ENCODE data around the genes GPN3, MYL2, ATXN2 and DDX54.

DNA sequence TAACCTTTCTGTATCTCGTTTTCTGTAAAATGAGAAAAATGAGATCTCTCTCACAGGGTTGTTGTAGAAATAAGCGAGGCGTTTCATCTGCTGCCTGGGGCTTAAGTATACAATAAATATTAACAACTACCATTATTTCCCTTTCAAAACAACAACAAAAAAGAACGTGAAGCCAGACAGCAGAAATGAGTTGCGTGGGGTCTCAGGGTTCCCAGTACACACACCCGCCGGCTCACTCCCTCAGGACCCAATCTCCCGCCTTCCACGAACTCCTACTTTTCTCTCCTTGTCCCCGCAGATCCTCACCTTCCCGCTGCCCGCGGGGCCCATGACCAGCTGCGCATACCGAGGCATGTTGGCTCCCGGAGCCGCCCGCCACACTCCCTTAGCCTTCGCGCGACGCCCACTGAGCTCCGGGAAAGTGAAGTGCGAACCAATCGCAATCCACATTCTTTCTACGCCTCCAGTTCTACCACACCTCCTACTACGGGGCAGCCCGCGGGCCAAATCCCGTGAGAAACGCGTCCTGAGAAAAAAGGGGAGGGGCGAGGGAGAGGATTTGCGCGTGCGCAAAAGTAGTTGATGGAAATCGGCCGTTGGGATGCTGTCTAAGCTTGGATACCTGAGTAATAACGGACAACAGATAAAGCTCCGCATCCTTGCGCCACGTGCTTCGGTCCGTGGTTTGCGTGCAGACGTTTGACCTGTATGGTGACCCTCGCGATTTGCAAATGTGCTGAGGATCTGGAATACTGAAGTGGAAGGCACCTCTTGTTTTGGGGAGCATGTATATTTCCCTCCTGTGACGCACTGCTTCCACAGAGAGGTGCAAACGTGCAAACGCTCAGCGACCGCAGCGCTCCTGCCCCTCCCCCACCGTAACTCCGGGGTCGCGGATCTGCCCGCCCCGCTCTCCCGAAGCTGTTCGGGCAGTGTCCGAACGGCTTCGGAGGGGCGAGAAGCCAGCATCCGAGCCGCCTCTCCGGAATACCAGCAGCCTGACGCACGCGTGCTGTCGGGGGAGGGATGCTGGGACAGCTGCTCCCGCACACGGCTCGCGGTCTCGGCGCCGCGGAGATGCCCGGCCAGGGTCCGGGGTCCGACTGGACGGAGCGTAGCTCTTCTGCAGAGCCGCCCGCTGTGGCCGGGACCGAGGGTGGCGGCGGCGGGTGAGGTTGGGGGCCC is at the start of gene GPN3:
TSS of gene GPN3 (minus strand) at position 408 of the 1,185 bp plus-strand sequence.
- PRO-cap: bidirectional peak, plus-strand start at position 578 of the sequence, minus-strand start at position 408 of the sequence; bidirectional peak, plus-strand start at position 879 of the sequence, minus-strand start at position 812 of the sequence; bidirectional peak, plus-strand start at position 939 of the sequence, minus-strand start at position 1,003 of the sequence

DNA sequence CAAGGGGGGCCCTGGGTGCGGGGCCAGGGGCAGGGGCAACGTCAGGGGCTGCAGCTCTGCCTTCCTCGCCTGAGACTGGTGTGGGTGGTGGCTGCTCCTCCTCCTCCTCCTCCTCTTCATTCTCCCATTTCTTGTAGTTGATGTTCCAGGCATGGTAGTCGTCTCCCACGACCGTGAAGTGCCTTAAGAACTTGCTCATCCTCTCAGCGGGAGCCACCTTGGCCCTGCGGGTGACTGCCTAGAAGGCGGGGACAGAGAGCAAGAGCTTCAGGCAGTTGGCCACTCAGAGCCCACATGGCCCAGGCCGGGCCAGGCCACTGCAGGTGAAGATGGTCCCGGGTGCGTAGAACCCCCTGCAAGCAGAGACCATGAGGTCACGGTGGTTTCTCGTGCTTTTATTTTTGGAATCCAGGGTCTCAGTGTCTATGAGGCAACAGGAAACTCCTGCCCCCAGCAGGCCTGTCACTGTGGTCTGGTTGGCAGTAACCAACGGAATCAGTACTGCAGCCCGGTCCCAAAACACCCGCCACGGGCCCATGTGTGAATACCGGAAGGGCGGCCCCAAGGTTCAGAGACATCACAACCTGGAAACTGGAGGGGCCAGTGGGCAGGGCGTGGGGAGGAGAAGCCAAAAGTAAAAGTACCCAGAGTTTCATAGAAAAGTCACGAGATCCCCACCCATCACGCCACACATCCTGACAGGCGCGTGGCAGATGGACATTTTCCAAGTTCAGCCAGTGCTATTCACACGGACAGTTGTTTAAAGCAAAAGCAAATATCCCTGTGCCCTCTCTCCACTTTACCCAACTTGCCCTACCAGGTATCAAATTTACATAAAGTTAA is 27.5 kb downstream of the HVCN1 start:
- PRO-cap: bidirectional peak, plus-strand start at position 482 of the sequence, minus-strand start at position 421 of the sequence; bidirectional peak, plus-strand start at position 571 of the sequence, minus-strand start at position 550 of the sequence

DNA sequence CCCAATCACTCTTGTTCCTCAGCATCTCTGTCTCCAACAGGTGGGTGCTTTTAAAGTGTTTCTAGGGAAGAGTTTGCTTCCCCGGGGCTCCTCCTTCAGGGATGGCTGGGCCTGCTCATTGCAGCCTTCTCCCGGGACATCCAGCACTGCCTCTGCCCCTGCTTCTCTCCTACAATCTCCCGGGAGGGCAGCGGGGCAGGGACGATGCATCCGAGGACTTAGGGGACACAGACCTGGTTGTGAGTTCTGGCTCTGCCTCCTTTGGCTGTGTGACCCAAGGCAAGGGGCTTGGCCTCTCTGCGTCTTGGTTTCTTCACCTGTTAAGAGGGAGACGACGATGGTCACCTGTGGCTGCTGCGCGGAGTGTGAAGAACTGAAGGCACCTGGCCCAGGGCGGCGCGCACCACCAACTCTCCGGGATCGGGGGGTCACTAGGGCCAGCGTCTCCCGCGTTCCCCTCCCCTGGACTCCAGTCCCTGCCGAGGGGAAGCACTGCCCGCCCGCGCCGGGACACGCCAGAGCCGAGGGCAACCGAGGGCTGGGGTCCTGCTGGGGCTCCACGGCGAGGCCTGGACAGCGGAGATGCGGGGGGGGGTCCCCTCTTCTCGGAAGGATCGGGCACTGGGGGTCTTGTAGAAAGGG is 402 bp downstream of the HVCN1 start:
- PRO-cap: no peak

GRCh38 chr12:110920511-110920867 is at the start of gene MYL2:
TSS of gene MYL2 (minus strand) at chr12:110920579.
- PRO-cap: no peak

GRCh38 chr12:111404505-111405204 is 1.1 kb upstream of the SH2B3 start:
- PRO-cap: unidirectional peak, plus-strand start at chr12:111405030

- PRO-cap: no peak
Measured at GRCh38 chr12:111409236-111409599, 3.5 kb downstream of the SH2B3 start.

DNA sequence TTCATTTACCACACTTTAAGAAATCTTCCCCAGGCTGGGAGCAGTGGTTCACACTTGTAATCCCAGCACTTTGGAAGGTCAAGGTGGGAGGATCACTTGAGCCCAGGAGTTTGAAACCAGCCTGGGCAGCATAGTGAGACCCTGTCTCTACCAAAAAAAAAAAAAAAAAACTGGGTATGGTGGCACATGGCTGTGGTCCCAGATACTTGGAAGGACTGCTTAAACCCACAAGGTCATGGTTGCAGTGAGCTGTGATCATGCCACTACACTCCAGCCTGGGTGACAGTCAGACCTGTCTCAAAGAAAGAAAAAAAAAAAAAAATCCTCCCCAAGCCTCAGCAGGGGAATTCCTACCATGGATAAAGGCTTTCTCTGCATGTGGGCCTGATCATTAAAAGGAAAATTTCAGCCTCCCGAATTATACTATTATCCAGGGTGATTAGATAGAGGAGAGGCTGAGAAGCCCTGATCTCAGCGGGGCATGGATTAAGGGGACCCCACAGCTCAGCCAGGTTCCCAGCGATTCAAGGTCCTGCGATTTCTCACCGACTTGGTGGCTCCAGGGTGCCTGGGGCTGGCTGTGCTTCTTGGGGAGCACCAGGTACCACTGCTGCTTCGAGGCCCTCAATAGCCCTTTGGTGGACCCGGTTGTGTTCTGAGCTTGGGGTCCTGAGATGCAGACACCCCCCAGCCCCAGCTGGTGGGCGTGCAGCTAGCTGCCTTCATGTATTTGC is 5.5 kb downstream of the SH2B3 start:
- PRO-cap: no peak

DNA sequence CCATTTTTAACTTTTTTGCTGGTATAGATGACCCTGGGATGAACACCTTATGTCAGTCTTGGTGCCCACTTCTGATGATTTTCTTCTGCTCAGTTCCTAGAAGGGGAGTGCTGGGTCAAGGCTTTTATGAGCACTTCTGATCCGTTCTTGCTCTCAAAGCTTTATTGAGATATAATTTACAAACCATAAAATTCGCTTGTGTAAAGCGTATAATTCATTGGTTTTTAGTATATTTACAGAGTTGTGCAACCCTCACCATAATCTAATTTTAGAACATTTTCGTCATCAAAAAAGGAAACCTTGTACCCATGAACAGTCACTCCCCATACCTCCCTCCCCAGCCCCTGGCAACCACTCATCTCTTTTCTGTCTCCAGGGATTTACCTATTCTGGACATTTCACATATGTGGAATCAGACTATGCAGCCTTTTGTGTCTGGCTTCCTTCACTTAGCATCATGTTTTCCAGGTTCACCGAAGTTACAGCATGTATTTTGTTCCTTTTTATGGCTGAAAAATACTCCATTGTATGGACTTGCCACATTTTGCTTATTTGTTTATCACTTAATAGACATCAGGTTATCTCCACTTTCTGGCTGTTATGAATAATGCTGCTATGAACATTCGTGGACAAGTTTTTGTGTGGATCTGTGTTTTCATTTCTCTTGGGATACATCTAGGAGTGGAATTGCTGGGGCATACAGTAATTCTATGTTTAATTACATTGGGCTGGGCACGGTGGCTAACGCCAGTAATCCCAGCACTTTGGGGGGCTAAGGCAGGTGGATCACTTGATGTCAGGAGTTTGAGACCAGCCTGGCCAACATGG is 26.8 kb downstream of the SH2B3 start:
- PRO-cap: no peak

GRCh38 chr12:111597861-111598380 is 1.2 kb downstream of the ATXN2 start:
- PRO-cap: bidirectional peak, plus-strand start at chr12:111598039, minus-strand start at chr12:111597991

DNA sequence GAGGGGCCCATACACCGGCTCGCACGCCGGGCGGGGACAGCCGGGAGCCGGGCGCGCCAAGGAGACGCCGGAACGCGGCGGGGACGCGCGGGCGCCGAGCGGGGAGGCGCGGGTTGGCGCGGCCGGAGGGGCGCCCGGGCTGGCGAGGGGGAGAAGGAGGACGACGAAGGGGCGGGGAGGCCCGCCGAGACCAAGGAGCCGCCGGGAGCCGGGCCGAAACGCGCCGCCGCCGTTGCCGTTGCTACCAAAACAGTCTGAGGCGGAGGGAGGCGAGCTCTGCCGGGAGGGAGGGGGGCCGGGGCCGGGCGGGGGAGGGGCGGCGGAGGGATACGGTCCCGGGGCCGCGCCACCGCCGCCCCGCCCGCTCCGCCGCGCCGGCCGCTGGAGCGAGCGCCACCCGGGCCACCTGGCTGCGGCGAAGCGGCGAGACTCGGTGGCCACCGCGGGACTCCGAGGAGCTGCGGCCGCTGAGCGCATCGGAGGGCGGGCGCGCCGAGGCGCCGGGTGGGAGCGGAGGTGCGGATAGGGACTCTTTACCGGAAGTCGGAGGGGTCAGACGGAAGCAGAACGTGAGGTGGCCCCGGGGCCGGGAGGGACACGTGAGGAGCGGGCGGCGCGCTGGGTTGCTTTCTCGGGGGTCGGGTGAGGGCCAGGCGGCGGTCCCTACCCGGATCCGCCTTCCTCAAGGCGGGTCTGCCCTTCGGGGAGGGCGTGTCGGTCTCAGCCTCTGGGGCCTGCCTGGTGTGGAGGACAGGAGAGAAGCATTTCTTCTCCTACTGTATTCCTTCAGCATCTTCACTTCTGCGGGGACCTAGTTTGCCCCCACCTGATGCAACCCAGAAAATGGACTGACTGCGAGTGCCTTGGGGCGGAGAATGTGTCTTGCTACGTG is at the start of gene ATXN2:
TSS of gene ATXN2 (minus strand) at position 278 of the 892 bp plus-strand sequence.
- PRO-cap: bidirectional peak, plus-strand start at position 160 of the sequence, minus-strand start outside the sequence; bidirectional peak, plus-strand start at position 610 of the sequence, minus-strand start at position 259 of the sequence

- PRO-cap: no peak
Measured at GRCh38 chr12:111600194-111600558, 1.1 kb upstream of the ATXN2 start.

GRCh38 chr12:111780663-111781023 is 13.9 kb downstream of the ALDH2 start:
- PRO-cap: no peak

- PRO-cap: no peak
Measured at GRCh38 chr12:111807274-111807827, 34.7 kb upstream of the MAPKAPK5 start.

- PRO-cap: no peak
Measured at GRCh38 chr12:112010453-112011069, 2.4 kb downstream of the TMEM116 start.

DNA sequence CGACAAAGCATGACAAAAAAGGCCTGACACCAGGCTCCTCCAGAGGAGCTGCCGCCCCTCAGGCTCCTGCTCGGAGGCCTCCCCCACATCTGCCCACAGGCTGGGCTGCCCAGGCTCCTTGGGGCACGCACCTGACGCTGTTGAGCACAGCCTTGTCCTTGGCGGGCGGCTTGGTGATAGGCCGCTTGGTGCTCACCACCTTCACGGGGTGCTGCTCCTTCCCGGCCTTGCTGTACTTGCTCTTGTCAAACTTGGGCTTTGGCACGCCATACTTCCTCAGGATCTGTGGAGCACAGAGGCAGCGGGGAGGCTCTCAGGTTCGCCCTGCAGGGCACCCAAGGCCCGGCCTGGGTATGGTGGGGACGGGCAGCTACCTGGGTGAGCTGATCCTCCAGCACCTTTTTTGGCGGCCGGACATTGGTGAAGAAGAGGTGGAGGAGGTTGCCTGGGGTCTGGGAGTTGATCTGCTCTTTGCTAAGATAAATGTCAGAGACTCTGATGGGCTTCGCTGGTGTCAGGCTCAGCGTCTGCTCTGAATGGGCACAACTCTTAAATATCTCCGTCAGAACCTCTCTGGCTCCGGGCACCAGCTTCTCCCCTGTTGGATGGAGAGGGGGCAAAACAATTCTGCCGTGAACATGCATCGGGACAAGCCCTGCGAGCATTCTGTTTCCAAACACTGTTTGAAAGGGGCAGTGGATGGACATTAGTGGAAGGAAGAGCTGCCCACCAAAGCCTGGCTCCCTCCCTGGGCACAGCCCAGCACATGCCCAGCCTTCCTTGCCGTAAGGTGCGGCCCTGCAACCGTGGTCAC is 53.6 kb downstream of the TRAFD1 start:
- PRO-cap: no peak

DNA sequence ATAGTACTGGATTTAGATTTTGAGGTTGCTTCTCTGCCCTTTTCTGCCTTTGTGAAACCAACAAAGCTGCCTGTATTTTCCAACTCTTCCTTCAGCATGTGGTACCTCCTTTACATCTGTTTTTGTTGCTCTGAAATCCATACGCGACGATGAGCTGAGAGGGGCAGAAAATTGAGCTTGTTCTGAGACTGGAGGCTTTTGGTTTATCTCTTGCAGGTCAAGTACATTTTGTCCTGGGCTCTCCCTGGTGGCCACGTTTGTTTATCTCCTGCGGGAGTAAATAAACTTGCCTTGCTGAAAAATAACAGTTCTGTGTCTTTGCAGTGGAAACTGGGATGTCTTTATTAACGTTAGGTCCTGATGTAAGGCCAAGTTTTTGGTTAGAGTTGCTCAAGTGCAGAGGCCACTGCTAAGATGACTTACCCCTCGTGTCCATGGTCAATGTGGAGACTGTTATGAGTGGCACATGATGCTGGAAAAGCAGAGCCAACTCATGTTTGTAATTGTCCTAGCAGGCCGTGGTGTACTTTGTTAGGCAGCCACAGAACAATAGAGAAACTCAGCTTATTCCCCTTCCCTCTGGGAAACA is 3.7 kb downstream of the PTPN11 start:
- PRO-cap: no peak

DNA sequence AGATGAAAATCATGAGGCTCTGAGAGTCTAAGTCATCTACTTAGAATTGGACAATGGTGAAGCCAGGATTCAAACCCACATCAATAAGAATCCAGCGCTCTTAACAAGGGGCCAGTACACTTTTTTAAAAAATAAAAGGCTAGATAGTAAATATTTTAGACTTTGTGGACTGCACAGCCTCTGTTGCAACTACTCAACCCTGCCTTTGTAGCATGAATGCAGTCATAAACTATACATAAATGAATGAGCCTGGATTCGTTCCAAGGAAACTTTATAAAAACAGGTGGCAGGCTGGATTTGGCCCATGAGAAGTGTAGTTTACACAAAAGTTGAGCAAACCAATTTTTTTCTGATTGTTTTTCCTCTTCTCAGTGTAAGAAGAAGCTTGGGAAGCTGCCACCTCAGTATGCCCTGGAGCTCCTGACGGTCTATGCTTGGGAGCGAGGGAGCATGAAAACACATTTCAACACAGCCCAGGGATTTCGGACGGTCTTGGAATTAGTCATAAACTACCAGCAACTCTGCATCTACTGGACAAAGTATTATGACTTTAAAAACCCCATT is 9.5 kb downstream of the OAS1 start:
- PRO-cap: no peak

GRCh38 chr12:113136090-113136577 is 573 bp upstream of the RASAL1 start:
- PRO-cap: bidirectional peak, plus-strand start at chr12:113136352, minus-strand start at chr12:113136233

DNA sequence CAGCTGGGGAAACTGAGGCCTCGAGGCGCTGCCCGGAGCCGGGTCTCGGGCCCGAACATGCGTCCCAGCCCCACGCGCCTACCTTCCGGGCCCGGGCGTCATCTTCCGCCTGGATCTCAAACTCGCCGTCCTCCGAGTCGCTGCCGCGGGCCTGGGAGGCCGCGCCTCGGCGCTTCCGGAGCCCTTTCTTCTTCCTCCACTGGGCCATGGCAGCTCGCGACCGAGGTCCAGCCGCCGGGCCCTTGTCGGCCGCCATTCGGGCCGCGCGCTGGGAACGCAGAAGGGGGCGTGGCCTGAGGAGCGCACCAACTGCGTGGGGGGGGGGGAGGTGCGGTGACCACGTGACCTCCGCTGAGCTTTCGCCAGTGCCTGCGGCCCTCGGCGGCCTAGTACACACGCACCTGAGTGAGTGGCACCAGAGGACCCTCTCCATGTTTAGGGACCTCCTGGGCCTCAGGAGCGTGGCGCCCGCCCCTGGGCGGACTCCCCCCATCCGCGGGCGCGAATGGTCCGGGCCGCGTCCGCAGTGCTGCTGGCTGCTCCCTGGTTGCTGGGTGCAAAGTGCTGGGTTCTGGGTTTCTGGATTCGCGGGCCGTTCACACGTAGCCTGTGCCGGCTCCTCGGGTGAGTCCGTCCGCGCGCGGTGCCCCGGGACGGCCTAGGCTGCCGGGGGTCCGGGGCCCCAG is at the start of gene DDX54:
TSS of gene DDX54 (minus strand) at position 283 of the 686 bp plus-strand sequence.
- PRO-cap: bidirectional peak, plus-strand start at position 101 of the sequence, minus-strand start at position 84 of the sequence; bidirectional peak, plus-strand start at position 526 of the sequence, minus-strand start at position 244 of the sequence

- PRO-cap: no peak
Measured at GRCh38 chr12:113236470-113237248, 15.4 kb downstream of the TPCN1 start.